ENCODE measurements around a stretch of chr20.

DNA sequence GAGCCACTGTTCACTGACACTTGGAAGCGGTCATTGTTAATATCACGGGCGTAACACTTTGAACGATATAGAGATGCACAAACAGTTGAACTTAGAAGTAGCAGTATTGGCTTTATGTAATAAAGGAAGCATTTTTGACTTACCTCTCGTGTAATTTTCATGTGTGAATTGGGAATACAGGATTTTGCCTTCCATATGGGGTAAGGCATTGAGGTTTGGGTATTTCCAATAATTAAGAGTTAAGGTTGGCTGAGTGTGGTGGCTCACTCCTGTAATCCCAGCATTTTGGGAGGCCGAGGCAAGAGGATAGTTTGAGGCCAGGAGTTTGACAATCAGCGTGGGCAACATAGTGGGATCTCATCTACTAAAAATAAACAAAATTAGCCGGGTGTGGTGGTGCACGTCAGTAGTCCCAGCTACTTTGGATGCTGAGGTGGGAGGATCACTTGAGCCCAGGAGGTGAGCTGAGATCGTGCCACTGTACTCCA, 38.3 kb downstream of the DSTN start:
- PRO-cap: no peak

- PRO-cap: bidirectional peak, plus-strand start at chr20:17680664, minus-strand start at chr20:17680455; unidirectional peak, minus-strand start at chr20:17680732
Observed at GRCh38 chr20:17679764-17680876, 1.9 kb downstream of the RRBP1 start.

- PRO-cap: bidirectional peak, plus-strand start at chr20:17681673, minus-strand start at chr20:17681543
Observed at GRCh38 chr20:17681398-17682070, 508 bp downstream of the RRBP1 start.

DNA sequence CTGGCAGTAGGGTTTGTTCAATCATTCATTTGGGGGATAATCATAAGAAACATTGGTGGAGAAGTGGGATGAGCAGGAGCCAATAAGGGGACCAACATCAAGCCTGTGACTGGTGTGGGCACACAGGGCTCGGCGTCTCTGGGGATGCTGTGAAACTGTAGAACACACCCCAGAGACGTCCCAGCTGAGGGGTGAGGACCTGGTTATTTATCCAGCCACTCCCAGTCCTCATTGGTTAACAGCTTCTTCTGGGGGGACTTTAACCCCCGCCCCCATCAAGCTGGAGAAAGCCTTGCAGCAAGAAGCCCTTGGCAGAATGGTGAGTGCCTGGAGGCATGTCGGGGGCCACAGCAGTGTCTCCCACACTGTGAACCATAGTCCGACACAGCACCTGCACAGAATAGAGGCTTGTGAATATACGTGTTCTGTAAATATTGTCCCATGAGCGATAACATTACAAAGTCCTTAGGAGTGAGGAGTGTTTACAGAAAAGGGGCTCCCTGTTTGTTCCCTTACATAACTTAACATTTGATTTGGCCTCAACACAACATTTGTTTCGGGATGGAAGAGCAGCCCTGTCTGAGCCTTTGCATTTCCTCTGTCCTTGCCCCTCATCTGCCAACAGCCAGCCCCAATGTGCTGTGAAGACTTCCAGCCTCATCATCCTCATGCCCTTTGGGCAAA, 2.1 kb upstream of the RRBP1 start:
- PRO-cap: no peak

GRCh38 chr20:17693234-17694115, 6.3 kb upstream of the BANF2 start:
- PRO-cap: no peak

DNA sequence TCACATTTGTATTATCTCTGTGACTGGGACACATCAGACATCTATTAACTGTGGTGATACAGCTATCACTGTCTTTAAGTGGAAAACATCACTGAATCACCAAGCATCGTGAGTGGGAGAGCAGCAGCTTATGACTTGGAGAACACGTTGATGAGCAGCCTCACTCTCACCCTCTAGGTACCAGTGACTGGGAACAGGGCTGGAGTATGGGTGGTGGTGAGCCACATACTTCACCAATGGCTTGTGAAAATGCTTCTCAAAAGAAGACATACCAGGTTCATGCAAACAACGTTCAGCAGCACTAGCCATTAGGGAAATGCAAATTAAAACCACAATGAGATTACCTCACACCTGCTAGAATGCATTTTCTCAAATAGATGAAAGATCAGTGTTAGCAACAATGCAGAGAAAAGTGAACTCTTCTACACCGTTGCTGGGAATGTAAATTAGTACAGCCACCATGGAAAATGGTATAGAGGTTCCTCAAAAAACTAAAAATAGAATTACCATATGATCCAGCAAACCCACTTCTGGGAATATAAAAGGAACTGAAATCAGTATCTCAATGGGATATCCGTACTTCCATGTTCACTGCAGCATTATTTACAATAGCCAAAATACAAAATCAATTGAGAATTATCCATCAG, 25.2 kb downstream of the SNX5 start:
- PRO-cap: no peak

DNA sequence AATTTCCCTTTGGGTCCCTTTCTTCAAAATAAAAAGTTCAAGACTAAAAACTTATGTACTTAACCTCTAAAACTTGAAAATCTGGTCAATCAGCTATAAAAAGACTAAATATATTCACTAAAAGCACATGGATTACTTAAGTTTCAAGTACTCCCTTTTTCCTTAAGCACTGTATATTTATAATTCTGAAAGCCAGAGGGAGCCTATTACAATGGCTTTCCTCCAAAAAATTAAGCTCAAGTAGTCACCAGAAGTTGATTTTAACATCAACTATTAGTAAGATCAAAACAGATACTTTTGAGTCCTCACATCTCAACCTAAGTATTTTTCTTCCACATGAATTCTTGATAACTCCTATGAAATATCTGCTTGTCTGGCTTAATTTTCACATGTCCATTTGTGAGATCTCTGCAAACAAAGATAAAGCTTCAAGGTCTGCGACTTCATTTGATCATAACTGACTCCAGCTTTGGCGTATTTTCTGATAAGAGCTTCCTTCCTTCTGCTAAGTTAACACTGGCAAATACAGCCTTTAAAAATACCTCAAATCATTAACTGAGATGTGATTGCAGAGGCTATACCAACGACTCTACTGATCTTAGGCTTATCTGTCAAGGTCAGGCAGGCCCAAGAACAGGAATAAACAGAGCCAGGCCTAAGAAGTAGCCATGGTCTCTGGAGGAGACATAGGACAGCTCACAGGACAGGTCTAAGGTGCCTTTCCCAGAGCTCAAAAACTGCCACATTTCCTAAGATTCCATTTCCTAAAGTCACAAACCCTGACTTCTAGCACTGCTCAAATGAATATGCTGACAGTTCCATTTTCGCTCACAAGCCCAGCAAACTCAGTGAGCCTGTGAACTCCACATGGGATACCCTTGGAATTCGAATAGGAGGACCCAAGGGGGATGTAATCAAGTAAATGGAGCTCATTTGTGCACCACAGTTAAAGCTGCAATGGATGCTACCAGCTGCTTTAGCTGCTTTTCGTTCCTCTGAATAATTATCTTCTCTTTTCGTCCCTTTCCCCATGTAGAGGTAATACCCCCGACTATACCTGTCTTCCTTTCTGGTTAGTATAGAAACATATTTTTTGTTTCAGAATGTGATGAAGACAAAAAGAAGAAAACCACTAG, 9.9 kb downstream of the SNX5 start:
- PRO-cap: no peak

DNA sequence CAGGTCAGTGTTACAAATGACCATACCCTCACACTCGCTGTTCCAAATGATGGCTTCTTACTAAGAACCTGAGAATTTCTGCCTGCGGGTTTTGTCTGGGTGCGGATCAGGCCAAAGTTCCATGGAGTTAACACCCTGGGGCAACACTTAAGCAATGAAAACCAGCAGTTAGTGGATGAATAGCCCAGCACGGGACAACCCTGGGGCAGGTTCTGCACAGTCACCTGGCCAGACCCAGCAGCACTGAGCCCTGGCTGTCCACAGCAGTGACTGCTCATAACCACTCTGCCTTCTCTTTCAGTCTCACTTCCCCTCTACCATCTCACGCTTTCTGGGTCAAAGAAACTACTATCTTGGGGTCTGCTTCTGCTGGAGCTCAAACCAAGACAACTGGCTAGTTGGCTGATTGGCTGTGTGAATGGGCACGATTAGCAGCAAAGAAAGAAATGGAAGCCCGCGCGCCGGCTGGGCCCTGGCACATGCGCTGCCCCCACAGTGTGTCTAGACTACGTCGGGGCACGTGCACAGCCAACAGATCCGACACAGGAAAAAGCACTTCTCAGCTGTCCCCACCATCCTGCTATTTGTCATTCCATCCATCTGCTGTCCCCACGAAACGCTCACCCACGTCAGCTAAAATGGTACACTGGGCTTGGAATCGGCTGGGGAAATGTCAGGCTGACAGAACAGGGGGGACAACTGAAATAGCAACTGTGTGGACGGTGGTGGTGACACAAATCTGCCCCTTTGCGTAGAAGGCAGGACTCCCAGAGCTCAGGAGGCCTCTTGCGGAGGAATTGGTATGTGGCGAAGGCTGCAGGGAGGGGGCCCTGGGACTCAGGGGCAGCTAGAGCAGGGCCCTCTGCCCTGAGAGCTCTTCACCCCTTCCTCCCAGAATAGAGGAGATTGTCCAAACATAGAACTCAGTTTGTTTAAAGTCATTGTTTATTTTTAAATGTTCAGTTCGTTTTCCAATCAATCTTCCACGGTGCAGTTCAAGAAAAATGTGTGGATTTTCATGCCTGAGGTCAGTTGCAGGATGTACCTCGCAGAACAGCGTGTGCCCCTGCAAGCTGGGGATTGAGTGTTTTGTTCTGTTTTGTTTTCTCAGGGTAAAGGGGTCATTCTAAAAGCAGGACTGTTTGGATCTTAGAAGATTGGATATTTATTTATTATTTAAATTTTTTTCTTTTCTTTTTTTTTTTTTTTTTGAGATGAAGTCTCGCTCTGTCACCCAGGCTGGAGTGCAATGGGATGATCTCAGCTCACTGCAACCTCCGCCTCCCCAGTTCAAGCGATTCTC, 36.9 kb downstream of the MGME1 start:
- PRO-cap: no peak

DNA sequence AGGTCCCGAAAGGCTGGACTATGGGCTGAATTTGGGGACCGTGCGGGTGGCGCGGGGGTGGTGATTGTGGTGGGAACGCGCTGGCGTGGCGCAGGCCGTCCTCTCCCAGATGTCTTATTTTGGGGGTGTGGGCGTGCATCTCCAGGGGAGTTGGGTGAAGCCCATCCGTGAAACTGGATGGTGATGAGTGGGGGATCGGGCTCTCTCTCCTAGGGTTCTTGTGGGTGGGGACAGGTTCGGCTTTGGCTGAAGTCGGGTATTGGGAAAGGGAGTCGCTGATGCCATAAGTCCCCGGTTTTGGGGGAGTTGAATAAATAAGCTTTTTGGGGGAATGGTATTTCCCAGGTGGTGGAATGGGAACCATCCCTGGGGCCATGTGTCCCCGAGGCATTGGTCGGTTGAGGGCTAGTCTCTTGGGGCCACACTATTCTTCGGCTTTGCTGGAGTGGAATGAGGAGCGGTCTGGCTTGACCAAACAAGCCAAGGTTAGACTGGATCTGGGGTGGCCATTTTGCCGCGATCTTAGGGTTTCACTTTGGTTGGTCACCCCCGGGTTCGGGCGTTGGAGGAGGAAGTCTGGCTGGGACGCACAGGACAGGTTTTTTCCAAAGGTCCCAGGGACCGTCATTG, 452 bp downstream of the ZNF133 start:
- PRO-cap: no peak

GRCh38 chr20:18795465-18795728, 18.2 kb upstream of the SCP2D1 start:
- PRO-cap: unidirectional peak, plus-strand start at chr20:18795545

DNA sequence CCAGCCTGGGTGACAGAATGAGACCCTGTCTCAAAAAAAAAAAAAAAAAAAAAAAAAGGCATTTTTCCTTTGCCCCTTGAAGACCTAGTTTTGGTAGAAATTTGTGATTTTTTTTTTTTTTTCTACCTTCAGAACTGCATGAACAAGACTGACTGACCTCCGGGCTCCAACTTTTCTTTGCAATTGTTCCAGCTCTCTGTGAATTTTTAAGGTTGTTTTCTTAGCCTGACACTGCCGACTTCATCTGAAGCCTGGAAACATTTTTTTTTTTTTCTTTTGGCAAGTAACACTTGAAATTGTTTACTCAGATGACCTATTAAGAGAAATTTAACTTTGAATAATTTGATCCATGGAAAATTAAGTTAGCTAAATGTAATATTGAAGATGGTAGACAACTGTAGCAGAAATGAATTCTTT, 73.0 kb downstream of the SLC24A3 start:
- PRO-cap: no peak

- PRO-cap: no peak
Observed at GRCh38 chr20:19737011-19737644, 20.9 kb upstream of the RIN2 start.

DNA sequence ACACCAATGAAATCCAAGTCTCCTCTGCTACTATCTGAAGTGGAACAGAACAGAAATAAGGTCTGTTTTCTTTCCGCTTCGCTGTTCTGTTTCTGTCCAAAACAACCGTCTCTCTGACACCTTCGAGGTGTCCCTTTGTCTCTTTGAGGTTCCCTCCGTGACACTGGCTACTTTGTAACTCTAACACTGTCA, 1.0 kb upstream of the RIN2 start:
- PRO-cap: no peak

- PRO-cap: no peak
Observed at GRCh38 chr20:19780226-19780733, 22.2 kb downstream of the RIN2 start.

DNA sequence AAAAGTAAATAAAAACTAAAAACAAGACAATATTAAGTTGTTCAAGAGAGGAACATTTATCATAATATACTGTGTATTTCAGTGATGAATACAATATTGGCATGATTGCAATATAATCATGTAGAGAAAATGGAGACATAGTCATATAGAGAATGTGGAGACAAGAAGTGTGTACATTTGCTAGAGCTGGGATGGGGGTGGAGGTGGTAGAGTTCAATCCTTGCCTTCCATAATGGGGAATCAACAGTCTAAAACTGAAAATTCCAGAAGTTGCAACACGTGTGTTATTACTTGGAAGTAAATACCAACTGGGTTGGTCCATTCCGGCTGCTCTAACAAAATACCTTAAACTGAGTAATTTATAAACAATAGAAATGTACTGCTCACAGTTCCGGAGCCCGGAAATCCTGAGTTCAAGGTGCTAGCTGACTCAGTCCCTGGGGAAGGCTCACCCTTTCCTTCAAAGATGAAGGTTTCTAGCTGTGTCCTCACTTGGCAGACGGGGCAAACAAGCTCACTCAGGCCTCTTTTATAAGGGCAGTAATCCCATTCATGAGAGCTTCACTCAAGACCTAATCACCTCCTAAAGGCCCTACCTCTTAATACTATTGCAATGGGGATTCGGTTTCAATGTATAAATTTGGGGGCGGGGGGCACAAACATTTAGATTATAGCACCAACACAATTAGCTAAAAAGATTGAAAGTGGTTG, 59.0 kb downstream of the RIN2 start:
- PRO-cap: unidirectional peak, plus-strand start at position 491 of the sequence

- PRO-cap: no peak
Observed at GRCh38 chr20:19904188-19904494, 113.0 kb upstream of the NAA20 start.

GRCh38 chr20:20010342-20010759, 6.8 kb upstream of the NAA20 start:
- PRO-cap: no peak

GRCh38 chr20:20034462-20035166, 17.5 kb downstream of the NAA20 start:
- PRO-cap: no peak

- PRO-cap: no peak
Observed at GRCh38 chr20:20138165-20138772, 85.9 kb downstream of the CFAP61 start.

- PRO-cap: no peak
Observed at GRCh38 chr20:20472341-20473034, 104.6 kb downstream of the INSM1 start.

All from left lung (tissue), 1 donor.